ENCODE measurements around the gene TXNDC11.

- PRO-cap: unidirectional peak, minus-strand start at chr16:11313320
These were observed 32.0 kb upstream of the RMI2 start for GRCh38 chr16:11313123-11313757.

GRCh38 chr16:11333563-11334272 lies 11.5 kb upstream of the RMI2 start:
- PRO-cap: no peak

DNA sequence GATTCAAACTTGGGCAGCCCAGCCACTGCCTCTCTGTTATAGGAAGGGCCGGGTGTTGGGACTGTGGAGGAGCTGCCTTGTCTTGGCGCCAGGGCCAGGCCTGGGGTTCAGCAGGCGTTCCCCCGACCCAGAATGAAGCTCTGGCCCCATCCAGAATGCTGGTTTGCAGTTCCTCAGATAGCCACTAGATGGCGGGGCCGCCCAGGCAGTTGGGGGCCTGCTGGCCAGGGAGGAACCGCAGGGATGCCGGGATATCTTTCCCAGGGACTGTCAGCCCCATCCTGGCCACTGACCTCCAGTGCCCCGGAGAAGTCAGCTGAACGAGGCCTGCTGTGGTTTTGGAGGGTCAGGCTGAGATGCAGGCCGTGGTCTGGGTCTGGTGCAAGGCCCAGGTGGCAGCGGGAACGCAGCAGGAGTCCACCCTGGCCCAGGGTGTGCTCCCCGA lies 51.0 kb downstream of the RMI2 start:
- PRO-cap: unidirectional peak, plus-strand start at position 298 of the sequence

GRCh38 chr16:11540489-11540867 lies 13.4 kb upstream of the ENSG00000188897 start:
- PRO-cap: no peak

GRCh38 chr16:11556271-11556593 lies 29.2 kb upstream of the ENSG00000188897 start:
- PRO-cap: no peak

- PRO-cap: no peak
These were observed 2.0 kb downstream of the SNN start for GRCh38 chr16:11670167-11670800.

GRCh38 chr16:11688158-11688833 lies 20.0 kb downstream of the SNN start:
- PRO-cap: no peak

GRCh38 chr16:11697779-11698027 lies 29.4 kb downstream of the SNN start:
- PRO-cap: no peak

DNA sequence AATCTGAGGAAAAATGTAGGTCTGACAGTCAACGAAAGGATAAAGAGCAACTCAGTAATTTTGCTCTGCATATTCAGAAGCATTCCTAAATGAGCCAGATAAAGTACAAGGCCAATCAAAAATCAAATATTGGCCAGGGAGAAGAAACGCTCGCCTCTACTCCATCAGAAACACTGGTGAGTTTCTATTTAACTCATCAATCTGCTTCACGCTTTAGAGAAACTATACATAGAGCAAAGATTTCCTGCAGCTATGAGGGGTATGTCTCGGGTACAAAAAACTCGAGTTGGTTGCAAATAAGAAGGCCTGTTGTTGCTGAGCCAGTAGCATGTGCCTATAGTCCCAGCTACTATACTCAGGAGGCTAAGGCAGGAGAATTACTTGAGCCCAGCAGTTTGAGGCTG lies 3.6 kb downstream of the TXNDC11 start:
- PRO-cap: no peak

GRCh38 chr16:11741917-11742923 lies at the start of gene TXNDC11:
Gene TXNDC11, minus strand, starts transcription at chr16:11742857.
- PRO-cap: unidirectional peak, plus-strand start at chr16:11742236; unidirectional peak, plus-strand start at chr16:11742280; bidirectional peak, plus-strand start at chr16:11742475, minus-strand start at chr16:11742405; bidirectional peak, plus-strand start at chr16:11743021, minus-strand start at chr16:11742725

DNA sequence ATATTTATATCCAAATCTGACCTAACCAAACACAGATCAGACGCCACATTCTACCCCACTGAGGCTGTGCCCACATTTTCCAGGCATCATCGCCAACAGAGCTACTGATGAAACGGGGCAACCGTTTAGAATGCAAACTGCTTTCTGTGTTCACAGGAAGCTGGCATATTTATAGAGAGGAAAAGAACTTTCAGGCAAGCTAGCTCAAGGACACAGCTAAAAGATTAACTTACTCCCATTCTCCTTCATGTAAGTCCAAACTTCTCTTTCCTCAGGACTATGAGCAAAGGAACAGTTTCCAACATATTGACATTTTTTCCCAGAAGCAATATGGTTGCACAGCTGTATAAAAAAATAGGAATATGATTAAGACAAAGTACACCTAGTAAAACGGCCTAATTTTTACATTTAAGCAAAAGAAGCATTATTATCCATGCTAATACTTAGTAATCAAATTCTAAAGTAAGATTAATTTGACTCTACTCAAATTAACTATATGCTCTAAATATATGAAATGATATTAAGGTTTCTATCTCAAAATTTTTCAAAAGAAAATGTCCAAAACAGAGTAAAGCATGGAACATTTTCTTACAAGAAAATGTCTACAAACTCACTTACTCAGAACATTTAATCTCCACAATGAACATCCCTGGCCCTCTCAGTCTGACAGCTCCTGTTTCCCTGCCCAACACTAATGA lies 15.7 kb upstream of the TXNDC11 start:
- PRO-cap: no peak

- PRO-cap: no peak
These were observed 105.8 kb downstream of the SNX29 start for GRCh38 chr16:12082249-12082839.

- PRO-cap: no peak
These were observed 267.8 kb downstream of the CPPED1 start for GRCh38 chr16:12535991-12536241.

- PRO-cap: no peak
These were observed 251.3 kb downstream of the CPPED1 start for GRCh38 chr16:12552352-12552864.

GRCh38 chr16:13098657-13099110 lies 197.3 kb downstream of the SHISA9 start:
- PRO-cap: no peak

DNA sequence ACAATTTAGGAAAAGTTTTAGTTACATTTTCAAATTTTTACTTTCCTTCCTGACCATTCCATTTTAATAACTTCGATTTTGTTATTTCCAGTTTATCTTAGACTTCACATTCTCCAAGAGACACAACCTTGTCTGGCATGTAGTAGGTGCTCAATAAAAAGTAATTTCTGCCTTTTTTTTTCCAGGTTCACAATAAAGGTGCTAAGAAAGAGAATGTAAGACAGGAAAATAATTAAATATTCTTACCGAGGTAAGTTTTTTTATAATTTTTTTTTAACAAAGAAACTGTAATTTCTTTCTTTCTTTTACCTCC lies 7.9 kb downstream of the MRTFB start:
- PRO-cap: no peak

DNA sequence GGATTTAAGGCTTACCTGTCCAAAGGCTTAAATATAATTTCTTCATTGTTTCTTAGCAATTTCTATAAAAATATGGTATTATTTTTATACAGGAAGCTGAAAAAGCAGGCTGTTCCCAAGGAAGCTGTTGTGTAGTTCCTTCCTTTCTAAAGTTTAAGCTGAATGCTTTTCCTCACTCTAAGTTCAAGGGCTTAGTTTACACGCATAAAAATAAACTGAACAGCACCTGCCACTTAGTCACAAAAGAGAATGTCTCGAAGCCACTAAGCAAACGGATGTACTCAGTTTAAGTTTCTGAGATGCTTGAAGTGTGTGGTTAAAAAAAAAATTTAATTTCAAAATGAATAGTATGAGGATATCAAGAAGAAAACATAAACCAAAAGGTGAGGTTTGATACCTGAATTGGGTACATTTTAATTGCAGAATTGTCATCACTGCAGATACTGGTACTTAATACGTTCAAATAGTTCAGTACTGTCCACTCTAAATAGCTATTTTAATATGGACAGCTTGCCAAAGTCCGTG lies 38.0 kb downstream of the MRTFB start:
- PRO-cap: no peak

DNA sequence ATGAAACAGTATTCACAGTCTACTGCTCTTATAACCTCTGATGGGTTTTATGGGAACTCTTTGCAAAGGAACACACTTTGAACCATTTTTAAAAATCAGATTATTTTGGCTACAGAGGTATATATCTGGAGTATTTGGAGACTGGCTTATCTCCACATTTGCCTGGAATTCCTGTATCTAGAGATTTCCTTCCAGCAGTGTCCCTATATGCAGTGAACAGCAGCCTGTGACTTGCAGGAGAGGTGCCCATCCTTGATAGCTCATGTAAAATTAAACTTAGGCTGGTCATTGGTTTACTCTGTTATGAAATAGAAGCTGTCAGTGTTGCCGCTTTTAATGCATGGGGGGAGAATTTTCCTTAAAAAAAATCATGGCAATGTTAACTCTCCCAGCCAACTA lies 114.6 kb downstream of the MRTFB start:
- PRO-cap: no peak

DNA sequence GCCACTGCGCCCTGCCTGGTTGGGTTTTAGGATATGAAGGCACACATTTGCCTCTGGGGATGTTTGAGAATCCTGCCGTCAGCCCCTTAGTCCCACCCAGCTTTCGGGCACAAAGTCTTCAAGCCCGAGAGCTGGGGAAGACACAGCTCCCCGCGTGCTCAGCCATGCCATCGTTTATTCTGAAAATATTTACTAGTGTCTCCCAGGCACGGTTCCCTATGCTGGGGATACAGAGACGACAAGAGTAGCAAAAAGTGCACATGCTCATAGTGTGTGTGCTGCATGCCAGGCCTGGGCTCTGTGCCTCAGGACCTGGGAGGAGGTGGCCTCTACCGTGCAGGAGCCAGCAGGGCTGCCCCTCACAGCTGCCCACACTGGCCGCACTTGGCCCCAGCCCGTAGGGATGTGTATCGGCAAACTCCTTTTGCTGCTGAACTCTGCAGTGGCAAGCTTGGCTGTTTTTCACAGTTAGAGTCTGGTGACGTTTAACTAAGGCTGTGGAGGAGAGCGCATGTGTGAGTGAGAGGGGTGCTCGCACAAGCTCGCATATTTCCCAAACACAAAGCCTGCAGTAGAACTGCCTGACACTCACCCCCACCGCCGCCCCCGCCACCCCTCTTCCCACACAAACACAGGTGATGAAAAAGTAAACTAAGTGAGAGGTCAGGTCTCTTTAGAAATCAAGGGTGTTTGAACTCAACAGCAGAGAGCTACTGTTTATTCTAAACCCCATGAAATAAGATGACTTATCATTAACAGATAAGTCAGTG lies 266.4 kb downstream of the MRTFB start:
- PRO-cap: no peak

DNA sequence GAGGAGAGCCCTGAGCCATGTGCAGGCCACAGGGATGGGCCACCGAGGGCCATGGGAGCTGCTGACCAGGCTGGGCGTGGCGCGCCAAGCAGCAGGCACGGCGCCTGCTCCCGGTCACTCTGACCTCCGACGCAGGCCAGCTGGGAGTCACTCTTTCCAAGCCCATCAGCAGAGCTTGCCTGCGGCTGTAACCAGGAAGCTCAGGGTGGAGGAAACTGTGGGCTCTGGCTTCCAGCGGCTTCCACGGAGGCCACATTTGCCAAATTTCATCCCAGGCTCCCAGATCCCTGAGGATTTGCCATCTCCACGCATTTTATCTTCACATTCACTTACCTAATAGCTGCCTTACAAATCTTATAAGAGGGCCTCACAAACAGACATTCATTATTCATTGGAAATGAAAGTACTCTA lies 259.8 kb downstream of the PARN start:
- PRO-cap: no peak

Data from endodermal cell (in vitro differentiated cells).